Left common carotid artery plus branches (tissue), 1 donor: ENCODE measurements around a stretch of chr7.

- PRO-cap = no peak
Measured at GRCh38 chr7:131068415-131069049, 259.1 kb upstream of the MKLN1 start.

GRCh38 chr7:131107539-131108499, 219.9 kb upstream of the MKLN1 start:
- PRO-cap = bidirectional peak, plus-strand start at chr7:131108199, minus-strand start at chr7:131108063

DNA sequence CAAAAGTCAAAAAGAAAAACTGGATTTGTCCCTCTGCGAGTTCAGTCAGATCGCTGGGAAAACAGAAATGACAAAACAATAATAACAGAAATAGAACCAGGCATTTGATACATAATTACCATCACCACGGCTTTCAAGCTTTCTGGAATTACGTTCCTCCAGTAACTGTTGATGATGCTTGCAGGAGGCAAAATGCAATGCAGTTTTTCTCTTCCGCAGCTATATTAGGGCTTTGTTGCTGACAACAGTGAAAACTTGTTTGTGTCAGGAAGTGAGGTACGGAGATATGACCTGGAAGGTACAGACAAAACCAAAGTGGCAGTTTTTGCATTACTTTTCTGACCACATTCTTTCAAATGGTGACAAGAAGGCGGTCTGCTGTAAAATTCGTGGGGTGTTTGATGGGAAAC, 219.2 kb upstream of the MKLN1 start:
- PRO-cap = no peak

GRCh38 chr7:131157686-131158201, 169.9 kb upstream of the MKLN1 start:
- PRO-cap = no peak

- PRO-cap = no peak
Measured at GRCh38 chr7:131188276-131189185, 139.1 kb upstream of the MKLN1 start.

- PRO-cap = no peak
Measured at GRCh38 chr7:131419462-131420547, 92.1 kb downstream of the MKLN1 start.

GRCh38 chr7:131480289-131481449, 75.8 kb downstream of the PODXL start:
- PRO-cap = no peak

DNA sequence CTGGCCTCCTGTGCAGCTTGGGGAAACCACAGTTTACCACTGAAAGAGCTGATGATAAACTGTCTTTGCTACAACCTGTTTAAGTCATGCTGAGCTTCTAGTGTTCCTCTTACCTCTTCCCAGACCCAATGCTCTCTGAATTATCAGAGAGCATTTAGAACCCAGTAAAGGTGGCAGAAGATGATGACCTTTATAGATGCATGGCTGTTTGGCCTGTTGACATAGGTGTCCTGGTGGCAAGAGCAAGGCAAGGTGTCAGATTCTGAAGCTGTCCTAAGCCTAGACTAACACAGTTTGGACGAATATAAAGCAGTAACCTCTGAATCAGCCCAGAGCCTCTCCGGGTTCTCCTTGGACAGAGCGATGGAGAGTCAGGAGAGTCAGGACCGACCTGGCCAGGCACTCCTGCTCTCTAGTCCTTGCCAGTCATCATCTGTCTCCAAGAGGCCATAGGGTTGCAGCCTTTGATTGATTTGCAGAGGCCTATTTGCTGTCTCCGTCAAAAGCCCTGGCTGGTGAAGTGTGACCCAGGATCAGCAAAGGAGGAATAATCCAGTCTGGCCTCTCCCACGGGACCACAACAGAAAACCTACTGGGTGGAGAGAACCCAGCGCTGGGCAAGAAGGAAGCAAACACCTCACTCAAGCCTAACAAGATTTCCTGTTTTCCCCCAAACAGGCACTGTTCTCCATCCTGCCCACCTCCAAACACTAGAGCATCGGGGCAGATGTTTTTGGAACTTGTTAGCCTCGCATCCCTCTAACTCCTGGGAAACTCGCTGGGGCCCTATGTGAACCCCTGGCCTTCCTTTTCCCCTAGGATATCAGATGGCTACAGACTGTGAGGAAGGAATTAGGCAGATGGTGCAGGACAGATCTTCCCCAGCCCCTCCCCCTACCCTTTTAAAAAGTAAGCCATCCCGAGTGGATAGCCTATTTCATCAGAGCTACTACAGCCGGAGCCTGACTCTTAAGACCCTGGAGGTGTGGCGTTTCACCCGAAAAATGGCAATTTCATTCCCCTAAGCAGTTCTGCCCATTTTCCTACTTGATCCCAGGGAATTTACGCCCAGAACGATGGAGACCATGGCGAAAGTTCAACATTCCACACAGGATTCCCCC, 54.5 kb downstream of the PODXL start:
- PRO-cap = no peak

DNA sequence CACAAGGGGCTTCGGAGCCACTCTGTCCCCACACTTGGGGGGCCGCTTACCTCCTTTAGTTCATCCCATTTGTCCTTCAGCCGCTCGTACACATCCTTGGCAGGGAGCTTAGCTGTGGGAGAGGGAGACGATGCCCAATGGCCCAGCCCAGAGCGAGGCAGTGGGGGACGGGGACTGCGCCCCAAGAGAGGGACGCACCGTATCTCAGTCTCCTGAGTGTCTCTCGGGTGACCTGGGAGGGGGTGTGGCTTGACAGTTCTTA, 50.3 kb downstream of the PODXL start:
- PRO-cap = no peak

DNA sequence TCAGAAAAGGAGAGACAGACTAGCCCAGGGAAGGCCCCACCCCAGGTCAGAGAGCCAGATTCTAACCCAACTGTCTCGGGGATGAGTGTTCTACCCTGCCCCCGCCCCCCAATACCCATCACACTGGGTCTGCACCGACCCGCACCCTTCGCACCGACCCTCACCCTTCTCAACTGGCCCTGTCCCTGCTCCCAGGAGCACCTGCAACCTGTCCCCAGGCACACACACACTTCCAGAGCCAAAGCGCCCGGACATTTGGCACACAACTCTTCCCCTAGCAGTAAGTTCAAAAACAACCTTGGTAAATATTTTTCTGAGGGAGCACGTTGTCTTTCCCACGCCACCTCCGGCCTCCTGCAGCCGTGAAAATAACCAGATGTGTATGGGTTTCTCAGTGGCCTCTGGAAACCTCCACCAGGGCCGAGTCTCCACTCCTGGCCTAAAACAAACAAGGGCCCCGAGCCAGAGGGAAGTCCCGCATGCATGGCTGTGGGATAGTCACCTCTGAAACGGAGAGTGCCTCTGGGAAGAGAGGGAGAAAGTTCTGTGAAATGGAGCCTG, 16.0 kb downstream of the PODXL start:
- PRO-cap = no peak

DNA sequence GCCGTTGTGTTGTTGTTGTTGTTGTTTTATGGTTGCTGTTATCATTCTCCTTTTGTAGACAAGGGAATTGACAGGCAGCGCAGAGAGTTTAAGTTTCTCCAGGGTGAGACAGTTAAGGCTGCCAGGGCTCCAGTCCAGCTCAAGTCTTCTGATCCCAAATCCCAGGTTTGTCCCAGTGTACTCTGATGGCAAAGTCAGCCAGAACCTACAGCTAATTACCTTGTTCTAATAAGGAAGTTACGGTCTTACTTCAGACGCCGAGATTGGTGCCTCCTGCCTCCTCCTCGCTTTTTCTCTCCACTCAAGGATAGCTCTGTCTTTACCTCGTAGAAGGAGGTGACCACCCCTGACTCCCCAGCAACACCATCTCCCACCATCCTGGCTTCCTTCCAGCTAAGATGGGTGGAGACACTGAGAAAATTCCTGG, 21.4 kb upstream of the PODXL start:
- PRO-cap = no peak

DNA sequence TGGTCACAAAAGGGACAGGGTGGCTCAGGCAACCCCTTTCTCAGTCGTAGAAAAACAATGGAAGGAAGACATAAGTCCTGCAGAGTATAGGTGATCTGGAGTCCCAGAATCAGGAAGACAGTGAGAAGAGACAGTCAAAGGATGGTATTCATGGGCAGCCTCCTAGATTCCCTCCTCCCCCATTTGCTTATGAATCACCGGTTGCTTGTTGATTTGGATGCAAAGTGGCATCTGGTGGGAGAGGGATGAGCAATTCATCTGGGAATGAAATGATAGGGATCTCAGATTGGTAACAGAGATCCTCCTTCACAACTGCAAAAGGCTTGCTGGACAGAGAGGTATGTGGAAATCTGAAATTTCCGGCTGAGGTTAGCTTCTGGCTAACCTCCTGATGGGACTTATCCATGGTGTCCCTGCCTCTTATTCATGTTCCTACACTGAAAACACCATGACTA, 48.3 kb upstream of the PODXL start:
- PRO-cap = no peak

GRCh38 chr7:131657894-131658374, 101.5 kb upstream of the PODXL start:
- PRO-cap = no peak

DNA sequence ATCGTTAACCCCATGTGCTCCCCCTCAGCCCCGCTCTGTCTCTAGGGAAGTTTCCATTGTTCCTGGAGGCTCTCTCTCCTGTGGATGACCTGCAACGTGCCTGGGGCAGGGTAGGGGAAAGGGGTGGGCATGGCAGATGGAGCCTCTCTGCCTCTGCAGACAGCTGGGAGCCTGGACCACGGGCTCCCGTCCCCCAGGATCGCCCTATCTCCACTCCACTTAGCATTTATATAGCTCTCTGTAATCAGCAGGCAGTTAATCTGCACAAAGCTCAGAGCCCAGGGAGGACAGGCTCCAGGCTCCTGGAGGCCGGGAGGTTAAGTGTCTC, 369.7 kb downstream of the PLXNA4 start:
- PRO-cap = no peak

- PRO-cap = no peak
Measured at GRCh38 chr7:132251176-132251710, 325.0 kb downstream of the PLXNA4 start.

DNA sequence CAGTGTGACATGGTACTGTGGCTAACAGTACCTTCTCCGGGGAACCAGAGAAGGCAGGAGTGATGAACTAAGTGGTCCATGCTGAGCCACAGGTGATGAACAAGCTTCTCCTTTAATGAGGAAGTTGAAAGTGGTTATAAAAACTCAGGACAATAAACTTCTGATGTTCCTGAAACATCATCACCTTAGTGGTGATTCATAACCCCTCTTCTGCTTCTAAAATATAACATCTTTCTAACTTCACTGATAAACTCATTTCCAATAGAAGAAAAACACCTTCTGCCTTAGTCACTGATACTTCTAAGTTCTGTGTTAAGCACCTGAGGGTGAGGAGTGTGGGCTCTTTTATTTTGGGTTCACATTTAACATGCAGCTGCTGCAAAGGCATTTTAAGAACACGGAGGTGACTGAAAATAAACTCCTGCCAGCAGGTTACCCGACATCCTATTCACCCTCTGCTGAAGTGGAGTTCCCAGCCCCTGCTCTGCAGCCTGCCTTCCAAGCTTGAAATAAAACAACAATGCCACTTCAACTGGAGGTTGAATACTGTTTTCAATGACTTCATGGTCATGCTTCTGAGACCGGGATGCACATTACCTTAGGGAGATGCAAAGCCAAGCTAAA, 202.8 kb upstream of the PLXNA4 start:
- PRO-cap = no peak

- PRO-cap = no peak
Measured at GRCh38 chr7:133416332-133416925, 163.6 kb downstream of the EXOC4 start.

DNA sequence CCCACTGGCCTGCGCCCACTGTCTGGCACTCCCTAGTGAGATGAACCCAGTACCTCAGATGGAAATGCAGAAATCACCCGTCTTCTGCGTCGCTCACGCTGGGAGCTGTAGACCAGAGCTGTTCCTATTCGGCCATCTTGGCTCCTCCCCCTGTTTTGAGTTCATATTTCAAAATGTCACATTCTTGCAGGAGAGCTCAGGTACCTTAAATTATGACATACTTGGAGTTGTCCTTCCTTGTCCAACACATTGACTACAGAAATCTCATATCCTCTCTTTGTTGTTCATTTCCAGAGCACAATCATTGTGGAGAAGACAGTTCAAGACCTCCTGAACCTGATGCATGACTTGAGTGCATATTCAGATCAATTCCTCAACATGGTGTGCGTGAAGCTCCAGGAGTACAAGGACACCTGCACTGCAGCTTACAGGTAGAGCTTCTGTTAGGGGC, 231.8 kb upstream of the LRGUK start:
- PRO-cap = no peak

DNA sequence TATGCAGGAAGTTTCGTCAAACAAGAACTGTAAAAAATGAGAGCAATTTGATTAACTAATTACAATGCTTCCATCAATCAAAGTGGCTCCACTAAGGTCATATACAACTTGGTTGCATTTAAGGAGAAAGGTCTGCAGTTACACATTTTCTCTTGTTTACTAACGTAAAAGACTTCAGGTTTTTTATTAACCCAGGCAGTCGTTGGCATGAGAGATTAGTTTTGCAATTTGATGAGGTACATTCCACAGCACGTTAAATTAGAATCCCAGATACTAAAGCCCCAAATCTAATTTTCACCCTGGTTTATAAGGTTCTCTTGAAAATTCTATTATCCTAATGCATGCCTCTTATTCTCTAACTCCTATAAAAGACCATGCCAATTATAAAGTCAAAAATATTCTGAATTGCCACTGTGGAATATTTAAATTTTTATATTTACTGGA, 37.9 kb downstream of the SLC35B4 start:
- PRO-cap = no peak

- PRO-cap = no peak
Measured at GRCh38 chr7:134451314-134451757, 7.6 kb downstream of the AKR1B1 start.